ENCODE results near the genes NEDD1, GARIN6 and ARL1.

- PRO-cap = no peak
- RRBS, 2 experiments = no CpG with 5 or more reads among the region's 6 CpGs
Measured at GRCh38 chr12:96279488-96280286, 85.5 kb downstream of the ELK3 start.

- PRO-cap = no peak
- RRBS, 2 experiments = no CpG with 5 or more reads among the region's 35 CpGs
Measured at GRCh38 chr12:96315609-96316652, 84.3 kb downstream of the CDK17 start.

GRCh38 chr12:96906401-96907657 is at the start of gene NEDD1:
NEDD1 (plus strand) TSS chr12:96907257.
- PRO-cap = bidirectional peak, plus-strand start at chr12:96907257, minus-strand start at chr12:96907105
- RRBS, 2 experiments = 2 to 3% methylated on average over 33 to 42 of the region's 77 CpGs

DNA sequence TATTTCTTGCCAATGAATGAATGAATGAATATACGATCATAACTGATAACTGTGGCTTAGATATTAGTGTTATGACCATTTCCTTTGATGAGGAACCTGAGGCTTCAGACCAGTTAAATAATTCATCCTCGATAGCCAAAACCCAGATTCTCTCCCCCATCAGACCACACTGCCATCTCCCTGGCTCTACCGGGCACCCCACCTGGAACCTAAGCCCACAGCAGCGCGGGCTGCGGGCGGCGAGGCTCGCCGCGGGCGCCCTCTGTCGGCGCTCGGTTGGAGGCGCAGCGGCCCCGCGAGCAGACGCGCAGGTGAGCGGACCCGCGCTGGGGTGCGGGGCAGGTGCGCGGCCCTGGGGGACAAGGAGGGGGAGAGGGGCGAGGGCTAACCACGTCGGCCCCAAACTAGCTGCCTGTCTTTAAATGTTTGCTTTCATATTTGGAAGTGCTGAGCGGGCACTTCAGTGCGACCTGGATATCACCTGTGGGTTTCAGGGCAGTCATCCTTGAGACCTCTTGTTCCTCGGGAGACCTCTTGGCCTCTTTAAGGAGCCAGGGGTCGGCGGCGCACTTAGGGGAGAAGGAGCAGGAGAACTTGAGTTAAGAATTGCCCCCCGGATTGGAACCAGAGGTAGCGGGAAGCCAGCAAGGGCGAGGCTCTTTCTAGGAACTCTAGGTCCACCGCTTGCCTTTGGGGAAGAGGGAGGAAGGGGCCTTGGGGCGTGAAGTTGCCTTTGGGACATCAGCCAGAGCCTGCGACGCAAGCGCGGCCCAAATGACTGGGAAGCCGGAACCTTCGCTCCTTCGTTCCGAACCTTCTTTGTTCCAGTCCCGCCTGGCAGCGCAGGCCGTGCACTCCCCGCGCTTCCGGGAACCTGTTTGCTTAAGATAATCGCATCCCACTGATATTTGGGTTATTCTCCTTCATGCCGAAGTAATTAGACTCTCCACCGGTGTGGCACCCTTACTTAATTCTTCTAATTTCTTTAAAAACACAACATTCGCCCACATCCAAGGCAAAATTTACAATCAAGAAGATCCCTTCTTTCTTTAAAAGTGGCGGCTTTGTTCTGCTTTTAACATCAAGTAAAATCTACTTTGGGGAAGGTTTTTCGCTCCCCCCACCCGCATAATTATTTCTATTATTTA is 78.7 kb downstream of the NEDD1 start:
- PRO-cap = no peak
- RRBS, 2 experiments = 7 to 12% methylated on average over 11 to 12 of the region's 62 CpGs

DNA sequence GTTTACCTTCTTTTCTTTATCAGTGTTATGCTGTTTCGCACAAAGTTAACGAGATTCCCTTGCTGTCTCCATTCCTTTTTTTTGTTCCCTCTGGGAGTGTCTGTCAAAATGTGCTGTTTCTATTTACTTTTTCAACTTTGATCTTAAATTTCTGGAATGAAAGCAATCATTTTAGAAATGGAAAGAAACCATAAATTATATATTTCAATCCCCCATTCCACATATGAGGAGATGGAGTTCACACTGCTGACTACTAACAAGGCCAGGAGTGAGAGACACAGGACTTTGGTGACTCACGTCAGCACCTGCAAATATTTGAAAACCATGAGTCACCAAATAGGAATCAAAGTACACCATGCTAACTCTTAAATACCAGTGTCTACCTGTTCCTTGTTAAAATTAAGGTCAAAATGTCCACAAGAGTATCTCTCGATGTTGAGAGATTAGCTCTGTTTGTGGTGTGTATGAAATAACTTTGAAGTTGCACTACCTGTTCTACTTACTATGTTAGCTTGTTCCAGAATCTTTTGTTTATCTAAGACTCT is 661.5 kb downstream of the NEDD1 start:
- PRO-cap = no peak
- RRBS, 2 experiments = no CpG with 5 or more reads among the region's 4 CpGs

DNA sequence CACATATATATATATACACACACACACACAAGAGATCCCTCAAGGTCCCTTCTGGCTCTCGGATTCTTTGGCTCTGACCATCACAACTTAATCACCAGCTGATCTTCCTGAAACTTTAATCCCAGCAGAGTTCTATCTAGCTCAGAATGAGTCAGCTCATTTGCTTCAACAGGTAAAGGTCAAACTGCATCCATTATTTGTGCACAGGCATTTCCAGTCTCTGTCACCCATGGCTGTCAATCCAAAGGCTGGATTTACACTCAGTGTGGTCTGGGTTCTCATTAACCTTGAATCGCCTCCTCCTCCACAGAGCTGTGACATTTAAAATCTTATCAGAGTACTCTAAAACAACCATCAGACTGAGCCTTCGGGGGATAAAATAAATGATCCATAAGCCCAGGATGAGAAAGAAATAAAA is 113.3 kb upstream of the TMPO start:
- PRO-cap = no peak
- RRBS, 2 experiments = no CpG with 5 or more reads among the region's 3 CpGs

DNA sequence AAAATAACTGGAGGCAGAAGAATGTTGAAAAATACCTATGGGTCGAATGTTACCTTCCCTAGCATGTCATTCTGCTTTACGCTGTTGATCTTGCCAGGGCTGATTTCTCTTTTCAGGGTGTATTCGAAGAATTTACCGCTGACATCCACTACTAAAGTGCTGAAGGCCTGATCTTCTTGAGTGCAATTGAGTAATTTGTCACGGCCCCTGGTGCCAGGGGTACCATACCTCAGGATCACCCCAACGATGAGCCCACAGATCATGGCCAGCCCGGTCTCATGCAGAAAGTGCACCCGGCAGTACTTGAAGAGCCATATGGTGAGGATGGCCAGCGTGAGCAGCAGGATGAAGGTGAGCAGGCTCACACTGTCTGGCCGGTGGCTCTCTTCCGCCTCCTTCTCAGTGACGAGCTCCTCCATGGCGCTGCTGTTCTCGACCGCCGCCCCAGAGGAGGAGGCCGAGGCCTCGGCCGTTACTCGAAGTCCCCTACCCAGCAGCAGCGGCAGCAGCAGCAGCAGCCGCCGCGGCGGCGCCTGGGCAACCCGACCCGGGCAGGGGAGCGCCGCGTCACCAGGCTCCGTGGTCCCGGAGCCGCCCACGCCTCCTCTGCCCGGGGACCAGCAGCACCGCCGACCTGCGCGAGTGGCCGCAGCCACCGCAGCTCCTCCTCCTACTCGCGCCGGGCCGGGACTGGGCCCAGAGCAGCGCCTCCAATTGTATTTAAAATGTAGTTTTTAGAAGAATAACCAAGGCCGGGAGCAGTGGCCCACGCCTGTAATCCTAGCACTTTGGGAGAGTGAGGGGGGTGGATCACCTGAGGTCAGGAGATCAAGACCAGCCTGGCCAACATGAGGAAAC is 58.6 kb upstream of the TMPO start:
- PRO-cap = no peak
- RRBS, 2 experiments = 4 to 6% methylated on average over 14 of the region's 49 CpGs

DNA sequence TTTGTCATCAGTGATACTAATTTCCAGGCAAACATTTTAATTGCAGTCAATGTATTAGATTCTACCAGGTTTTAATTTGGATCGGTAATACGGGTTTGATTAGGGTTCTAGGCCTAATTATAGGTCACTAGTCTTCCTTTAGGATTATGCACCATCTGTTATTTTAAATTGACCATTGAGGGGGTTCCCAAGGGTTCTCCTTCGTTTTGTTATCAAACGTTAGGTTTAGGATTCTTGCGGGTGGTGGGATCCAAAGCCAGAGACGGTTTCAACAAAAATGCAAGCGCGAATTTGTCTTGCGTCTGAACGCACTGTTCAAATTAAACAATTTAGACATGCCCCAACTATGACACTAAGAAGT is 790 bp upstream of the TMPO start:
- PRO-cap = no peak
- RRBS, 2 experiments = no CpG with 5 or more reads among the region's 10 CpGs

DNA sequence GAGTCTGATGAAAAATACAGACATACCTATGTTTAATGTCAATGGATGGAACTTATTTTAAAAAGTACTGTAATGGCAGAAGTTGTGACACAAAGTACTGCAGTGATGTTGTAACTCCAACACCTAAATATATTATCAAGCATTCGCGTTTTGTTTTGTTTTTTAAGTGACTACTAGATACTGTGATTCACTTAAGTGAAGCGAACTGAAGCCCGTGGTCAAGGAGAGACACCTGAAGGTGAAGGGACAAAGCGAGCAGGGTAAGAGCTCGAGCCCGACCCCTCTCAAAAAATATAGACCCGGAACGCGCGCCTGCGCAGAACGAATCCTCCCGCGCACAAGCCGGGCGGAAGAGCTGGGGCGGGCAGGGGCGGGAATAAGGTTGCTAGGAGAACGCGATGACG is 320 bp upstream of the SLC25A3 start:
- PRO-cap = bidirectional peak, plus-strand start outside the sequence, minus-strand start at position 327 of the sequence
- RRBS, 2 experiments = 3% methylated on average over 9 of the region's 22 CpGs

DNA sequence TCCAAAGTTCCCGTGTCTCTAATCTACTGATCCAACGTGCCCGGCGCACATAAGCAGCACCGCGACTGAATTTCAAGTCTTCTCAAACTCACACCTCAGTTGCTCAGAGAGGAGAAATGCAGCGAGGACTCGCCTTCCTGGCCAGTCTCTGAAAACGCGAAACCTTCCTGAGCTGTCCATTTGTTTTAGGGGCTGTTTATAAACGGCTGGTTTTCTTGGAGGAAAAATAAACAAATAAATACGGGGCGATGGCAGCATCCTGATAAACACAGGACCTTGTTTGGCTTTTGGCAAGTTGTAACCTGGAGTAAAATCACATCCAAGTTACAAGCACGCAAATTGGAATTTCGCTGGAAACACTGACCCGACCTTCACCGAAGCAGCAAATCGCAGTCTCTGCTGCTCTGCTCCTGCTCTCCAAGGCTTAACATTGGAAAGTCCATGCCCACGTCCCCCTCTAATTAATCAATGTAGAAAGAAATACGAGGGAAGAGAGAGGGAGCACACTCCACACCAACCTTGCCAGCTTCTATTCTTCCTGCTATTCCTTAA is 248.6 kb downstream of the APAF1 start:
- PRO-cap = no peak
- RRBS, 2 experiments = no CpG with 5 or more reads among the region's 20 CpGs

GRCh38 chr12:98894255-98895671 is 249.7 kb downstream of the APAF1 start:
- PRO-cap = no peak
- RRBS, 2 experiments = 1 to 2% methylated on average over 15 to 56 of the region's 162 CpGs

DNA sequence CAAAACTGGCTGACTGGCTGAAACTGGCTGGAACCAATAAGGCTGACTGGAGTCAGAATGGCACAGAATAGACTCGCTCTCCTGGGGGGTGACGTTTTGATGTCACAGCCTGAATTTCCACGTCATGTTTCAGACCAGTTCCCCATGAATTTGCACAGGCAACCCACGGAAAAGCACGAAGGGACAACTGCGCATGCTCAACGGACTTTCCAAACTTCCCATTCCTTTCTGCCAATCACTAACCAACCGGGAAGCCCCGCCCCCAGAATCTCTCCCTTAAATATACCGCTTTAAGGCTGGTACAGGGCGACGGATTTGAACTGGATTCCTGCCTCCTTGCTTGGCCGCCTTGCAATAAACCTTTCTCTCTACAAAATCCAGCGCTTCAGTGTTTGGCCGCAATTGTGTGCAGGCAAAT is 434.7 kb downstream of the APAF1 start:
- PRO-cap = no peak
- RRBS, 2 experiments = no CpG with 5 or more reads among the region's 15 CpGs

GRCh38 chr12:99647316-99647839 is at the start of gene GARIN6:
GARIN6 (plus strand) TSS chr12:99647753.
- PRO-cap = no peak
- RRBS, 2 experiments = no CpG with 5 or more reads among the region's 4 CpGs

DNA sequence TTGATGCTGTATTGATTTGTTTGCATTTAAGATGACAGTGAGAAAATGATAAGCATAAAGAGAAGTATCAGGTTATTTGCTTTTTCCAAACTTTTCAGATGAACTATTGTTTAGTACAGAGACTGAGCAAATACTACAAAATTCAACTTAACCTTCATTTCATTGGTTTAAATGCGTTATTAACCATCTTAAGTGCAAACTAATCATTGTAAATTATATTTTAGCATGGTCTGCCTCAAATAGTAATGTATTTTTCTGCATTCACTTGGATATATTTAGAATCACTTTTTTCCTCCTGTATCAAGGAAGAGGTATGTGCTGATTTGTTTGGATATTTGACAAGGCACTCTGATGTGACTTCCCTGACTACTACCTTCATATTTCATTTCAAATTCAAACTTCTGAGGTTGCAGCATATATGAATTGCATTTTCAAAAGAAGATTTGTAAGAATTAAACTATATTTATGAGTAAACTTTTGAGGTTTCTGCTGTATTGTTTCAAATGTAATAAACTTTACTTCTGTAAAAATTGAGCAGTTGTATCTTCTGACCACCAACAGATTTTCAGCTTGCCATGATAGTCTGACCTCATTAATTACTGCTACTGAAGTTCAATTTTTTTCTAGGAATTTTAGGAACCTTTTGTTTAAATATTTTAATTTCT is 17.1 kb upstream of the SLC17A8 start:
- PRO-cap = no peak
- RRBS, 2 experiments = no CpG with 5 or more reads among the region's 1 CpG

GRCh38 chr12:100534821-100535168 is 38.7 kb upstream of the GAS2L3 start:
- PRO-cap = no peak
- RRBS, 2 experiments = no CpG with 5 or more reads among the region's 5 CpGs

DNA sequence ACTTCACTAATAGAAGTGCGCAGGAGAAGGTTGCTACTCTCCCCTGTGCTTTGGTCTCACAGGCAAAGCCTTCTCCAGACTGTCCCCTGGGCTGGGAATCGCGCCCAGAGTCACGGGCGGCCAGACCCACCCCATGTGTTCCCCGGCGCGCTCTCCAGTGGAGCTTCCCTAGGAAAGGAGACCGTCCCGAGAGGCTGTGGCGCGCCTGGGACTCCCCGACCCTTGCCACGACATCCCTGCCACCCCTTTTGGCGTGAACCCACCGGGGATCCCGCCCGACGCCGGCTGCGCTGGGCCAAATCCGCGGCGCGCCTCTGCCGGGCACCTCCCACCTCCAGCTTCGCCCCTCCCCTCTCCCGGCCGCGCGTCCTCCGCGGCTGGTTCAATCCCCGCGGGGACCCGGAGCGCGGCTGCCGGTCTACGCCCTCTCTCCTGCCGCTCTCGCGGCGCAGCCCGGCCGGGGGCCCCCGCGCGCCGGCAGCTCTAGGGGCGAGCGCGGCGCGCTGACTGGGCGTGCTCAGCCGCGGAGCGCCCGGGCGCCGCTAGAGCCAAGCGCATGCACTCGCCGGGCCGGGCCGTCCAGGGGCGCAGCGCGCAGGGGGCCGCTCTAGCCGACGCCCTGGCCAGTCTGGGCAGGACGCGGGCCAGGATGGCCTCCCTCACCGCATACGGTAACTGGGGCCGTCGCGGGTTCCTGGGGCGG is 77.5 kb upstream of the ANO4 start:
- PRO-cap = no peak
- RRBS, 2 experiments = 2% methylated on average over 28 to 39 of the region's 81 CpGs

DNA sequence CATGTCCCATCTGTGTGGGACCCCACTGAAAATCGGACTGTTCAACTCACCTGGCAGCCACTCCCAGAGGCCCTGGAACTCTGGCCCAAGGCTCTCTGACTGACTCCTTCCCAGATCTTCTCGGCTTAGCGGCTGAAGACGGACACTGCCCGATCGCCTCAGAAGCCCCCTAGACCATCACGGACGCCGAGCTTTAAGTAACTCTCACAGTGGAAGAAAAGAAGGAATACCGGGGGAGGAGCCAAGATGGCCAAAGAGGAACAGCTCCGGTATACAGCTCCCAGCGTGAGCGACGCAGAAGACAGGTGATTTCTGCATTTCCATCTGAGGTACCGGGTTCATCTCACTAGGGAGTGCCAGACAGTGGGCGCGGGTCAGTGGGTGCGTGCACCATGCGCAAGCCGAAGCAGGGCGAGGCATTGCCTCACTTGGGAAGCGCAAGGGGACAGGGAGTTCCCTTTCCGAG is 64.2 kb downstream of the SLC5A8 start:
- PRO-cap = no peak
- RRBS, 2 experiments = no CpG with 5 or more reads among the region's 23 CpGs

GRCh38 chr12:101317209-101317587 is 37.3 kb downstream of the UTP20 start:
- PRO-cap = no peak
- RRBS, 2 experiments = no CpG with 5 or more reads among the region's 6 CpGs

DNA sequence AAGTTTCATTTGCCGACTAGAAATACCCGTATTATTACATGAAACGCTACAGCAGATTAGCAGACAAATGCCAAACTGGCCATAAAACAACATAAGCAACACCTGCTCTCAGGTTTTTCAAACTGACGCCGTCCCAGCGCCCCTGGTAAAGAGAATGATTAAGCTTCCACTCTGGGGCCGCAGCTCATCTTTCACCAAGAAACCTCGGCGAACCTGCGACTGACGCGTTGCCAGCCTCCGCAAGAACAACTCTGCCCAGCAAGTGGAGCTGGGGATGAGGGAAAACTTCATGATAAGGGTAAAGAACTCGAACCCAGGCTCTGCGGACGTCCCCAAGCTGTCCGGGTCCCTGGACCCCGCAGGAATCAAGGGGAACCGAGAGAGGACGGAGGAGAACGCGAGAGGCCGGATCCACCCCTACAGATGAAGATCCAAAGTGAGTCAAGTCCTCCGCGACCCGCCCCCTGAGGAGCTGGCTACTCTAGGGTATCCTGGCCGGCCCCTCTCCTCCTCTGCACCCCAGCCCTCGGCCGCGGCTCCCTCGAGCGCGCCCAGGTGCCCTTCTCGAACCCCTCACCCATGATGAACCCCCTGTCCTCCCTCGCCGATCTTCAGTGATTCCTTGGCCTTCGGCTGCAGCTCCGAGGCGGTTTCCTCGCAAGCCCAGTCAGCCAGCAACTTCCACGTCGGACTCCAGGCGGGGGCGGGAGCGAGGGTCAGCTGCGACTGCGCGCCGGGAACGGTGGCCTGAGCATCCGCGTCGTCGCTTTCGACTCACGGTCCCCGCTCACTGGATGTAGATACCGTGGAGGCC is at the start of gene ARL1:
ARL1 (minus strand) TSS at position 708 of the 814 bp plus-strand sequence.
- PRO-cap = bidirectional peak, plus-strand start at position 476 of the sequence, minus-strand start at position 156 of the sequence; bidirectional peak, plus-strand start outside the sequence, minus-strand start at position 708 of the sequence
- RRBS, 2 experiments = 4 to 5% methylated on average over 5 of the region's 58 CpGs

DNA sequence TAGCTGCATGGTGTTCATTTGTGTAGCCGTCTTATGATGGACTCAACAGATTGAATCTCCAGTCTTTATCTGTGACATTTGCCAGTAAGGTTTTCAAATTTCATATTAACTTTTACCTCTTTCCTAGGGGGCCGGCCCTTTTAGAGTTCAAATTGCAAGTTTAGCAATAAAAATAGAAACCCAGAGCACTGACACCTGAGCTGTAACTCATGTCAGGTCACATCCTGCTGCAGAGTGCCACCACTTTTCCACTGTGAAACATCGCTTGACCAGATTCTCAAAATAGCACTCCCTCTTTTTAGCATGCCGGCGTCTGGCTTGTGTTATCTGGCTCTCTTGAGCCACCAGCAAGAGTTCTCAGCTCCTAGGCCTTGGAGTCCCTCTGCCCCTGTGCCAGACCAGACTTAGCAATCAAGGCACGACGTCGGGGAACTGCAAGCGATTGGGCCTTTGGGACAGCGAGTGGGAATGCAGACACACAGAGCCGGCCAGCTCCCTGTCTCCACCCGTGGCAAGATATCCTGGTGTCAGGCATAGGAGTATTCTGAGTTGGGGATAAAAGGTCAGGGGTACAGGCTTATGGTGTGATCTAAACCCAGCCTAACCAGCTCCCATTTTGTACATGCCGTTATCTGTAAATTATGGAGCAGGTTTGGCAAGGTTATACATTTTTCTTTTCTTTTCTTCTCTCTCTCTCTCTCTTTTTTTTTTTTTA is 52.5 kb downstream of the SPIC start:
- PRO-cap = no peak
- RRBS, 2 experiments = no CpG with 5 or more reads among the region's 13 CpGs